Subcutaneous adipose tissue (tissue), 3 donors: ENCODE results near the gene RNF113B.

GRCh38 chr13:95478507-95479040 lies 73.9 kb upstream of the CLDN10 start:
- PRO-cap, result no peak
- RAMPAGE, long total RNA, 3 experiments, result no peak in any of the 3 experiments

GRCh38 chr13:97141531-97142138 lies 80.5 kb upstream of the MBNL2 start:
- PRO-cap, result unidirectional peak, plus-strand start at chr13:97141834
- RAMPAGE, long total RNA, 3 experiments, result no peak in any of the 3 experiments

DNA sequence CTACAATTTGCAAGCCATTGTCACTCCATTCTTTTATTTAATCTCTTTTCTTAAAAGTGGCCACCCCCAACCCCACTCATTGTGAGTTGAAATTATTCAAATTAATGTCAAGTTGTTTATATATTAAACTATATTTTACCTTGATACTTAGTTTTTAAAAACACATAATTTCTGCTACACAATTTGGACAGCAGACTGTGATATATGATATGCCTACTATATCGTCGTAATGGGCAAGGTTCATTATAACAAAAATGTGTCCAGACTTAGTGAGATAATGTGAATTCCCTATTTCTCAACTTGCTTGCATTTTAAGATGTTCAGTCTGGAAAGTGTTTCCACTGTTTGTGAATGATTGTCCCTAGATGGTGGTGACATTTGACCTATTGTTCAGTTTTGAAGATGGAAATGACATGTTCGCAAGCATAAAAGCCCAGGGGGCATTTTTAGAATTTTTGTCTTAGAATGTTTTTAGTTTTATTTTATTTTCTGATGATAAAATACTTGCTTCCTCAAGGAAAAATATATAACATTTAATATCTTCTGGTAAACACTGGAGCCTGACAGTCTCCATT lies 26.9 kb downstream of the MBNL2 start:
- PRO-cap, result bidirectional peak, plus-strand start at position 393 of the sequence, minus-strand start at position 338 of the sequence
- RAMPAGE, long total RNA, 3 experiments, result no peak in any of the 3 experiments

DNA sequence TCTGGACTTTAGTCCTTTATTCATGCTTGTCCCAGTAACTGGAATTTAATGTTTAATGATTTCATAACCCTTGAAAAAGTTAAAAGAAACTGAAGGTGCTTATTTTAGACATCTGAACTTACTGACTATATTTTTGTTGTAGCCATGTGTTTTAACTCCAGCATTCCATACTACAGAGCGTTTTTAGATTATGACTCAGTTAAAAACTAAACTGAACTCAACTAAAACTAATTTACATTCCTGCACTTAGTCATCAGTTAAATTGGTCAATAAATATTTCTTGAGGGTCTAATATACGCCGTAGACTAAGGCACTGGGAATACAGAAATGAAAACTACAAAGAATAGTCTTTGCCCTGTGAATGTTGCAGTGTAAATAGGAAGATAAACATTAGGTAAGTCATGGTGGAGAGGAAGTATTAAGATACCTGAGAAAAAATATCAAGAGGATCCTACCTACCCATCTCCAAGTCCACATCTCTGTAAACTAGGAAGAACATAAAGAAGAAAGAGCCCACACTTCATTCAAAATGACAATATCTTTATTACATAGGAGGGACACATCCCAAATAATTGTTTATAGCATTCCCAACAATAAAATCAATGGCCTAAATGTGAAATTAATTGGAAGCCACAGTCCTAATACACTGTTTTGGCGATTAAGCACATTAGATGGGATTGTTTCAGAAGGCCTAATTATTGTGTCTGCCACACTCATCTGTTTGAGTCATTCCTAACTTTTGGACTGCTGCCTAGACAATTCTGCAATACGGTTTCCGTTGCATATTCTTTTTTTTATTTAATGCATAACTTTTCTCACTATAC lies 52.8 kb downstream of the MBNL2 start:
- PRO-cap, result no peak
- RAMPAGE, long total RNA, 3 experiments, result no peak in any of the 3 experiments

- PRO-cap, result no peak
- RAMPAGE, long total RNA, 3 experiments, result no peak in any of the 3 experiments
These were observed 93.6 kb upstream of the RAP2A start for GRCh38 chr13:97340270-97340904.

DNA sequence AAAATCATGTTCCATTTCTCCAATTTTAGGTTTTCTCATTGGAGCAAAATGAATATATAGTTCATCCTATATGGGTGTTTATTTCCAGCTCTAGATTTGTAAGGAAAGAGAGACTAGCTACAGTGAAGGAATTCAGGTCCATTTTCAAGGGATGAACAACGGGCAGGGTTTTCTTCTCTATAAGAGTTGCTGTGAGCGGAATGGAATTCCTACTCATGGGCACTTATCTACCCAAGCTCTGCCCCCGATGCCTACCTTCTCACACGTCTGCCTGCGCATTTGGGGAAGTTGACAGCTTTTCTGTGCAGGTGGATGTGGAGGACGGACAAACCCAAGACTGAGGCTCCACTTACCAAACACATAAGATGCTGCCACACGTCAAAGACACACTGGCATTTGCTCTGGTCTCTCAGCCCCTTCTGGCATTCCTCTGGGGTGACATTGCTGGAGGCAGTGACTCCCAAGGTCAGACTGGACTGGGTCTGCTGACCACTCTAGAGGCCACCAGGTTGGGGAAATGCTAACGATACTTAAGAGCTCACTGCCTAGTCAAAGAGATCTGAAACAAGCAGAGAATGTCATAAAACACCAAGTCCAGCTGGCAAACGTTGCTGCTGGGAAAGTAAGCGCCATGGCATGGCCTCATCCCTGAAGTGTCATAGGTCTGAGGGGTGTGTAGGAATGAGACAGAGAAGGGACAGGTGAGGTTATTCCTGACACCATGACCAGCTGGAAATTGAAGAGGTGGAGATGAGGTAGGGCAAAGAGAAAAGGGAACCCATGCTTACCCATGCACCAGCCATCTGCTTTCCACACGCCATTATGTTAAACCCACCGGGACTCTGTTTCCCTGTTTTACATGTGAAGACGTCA lies 59.0 kb upstream of the RAP2A start:
- PRO-cap, result no peak
- RAMPAGE, long total RNA, 3 experiments, result no peak in any of the 3 experiments

DNA sequence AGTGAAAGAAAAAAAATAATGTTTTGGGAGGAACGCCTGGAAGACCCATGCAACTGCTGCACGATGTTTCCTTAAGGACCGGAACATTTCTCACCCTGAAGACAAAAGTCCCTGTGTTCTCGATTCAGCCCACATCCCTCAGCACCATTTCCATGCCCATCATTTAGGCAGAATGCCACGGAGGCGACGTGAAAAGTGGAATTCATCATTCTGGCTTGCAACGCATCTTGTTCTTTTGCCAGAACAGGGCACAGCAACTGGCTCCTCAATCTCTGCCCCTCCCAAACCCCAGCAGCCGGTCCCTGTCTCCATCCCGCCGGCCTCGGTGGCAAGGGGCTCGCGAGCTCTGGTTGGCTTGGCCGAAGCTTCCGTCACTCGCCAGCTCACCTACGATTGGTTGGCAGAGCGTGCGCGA lies 1.3 kb upstream of the RAP2A start:
- PRO-cap, result unidirectional peak, minus-strand start at position 259 of the sequence; bidirectional peak, plus-strand start outside the sequence, minus-strand start at position 324 of the sequence
- RAMPAGE, long total RNA, 3 experiments, result no peak in any of the 3 experiments

DNA sequence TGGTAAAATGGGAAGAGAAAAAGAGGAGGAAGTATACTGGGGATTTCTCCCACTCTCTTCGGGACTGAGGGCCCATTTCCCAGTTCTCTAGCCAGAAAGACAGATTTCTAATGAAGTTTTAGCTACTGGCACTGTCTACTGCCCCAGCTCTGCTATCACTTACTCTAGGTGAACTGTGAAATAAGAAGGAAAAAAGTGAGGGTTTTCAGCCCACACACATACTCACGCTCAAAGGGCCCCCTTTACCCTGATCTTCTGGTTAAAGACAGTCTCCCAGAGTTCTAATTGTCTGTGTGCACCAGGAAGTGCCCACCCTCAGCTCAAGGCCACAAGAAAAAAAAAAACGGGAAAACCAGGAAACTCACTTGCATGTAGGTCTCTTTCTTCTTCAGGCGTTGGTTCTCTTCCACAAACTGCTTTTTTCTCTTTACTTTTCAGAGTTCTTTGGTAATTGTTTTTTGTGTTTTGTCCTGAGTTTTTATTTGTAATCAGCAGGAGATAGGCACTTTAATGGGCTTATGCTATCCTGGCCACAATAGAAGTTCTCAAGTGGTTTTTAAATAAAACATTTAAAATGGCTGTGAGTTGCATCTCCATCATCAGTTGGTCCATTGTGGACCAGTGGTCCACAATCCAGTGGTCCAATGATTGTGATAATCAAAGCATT lies 22.1 kb downstream of the RAP2A start:
- PRO-cap, result no peak
- RAMPAGE, long total RNA, 3 experiments, result no peak in any of the 3 experiments

DNA sequence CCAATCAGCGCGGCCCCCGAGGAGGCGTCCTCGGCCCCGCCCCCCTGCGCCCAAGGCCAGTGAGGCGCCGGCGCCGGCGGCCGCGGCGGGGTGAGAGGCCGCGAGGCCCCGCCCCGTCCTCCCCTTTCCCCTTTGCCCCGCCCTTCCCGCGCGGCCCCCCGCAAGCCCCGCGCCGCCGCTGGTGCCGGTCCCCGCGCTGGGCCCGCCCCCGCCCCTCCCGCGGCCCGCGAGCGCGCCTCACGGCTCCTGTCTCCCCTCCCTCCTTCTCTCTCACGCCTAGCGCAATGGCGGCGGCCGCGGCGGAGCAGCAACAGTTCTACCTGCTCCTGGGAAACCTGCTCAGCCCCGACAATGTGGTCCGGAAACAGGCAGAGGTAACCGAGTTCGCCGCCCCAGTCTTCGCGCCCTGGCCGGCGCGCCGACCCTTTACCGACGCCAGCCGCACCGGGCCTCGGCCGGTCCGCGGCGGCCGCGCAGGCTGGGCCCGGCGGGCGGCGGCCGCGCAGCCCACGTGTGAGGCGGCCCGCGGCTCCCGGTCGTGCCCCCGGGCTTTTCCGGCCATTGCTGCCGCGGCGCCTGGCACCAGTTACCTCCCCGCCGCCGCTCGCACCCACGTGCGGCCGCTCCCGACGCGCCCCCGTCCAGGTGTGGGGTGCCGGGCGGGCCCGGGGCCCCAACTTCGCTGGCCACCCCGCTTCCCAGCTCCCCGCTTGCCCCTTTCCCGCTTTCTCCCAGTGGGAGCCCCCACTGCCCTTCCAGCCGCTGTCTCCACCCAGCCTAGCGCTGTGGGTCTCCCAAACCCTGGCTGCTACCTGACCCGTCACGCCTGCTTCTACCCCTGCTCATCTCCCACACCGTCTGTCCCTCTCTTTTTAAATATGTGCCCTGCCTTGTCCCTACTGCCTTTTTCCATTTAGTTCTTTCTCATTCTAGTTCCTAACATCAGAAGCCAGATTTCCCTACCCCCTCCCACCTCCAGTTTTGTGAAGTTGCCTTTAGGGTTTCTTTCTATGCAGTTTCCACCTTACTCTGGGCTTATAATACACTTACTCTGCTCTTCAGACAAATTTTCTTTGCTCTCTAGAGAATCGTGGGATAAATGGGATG lies 23.3 kb downstream of the IPO5 start:
- PRO-cap, result bidirectional peak, plus-strand start at position 59 of the sequence, minus-strand start outside the sequence
- RAMPAGE, long total RNA, 3 experiments, result start-site peak on the plus strand in 3 of 3 experiments, centred at positions 262 to 265 of the sequence, 191 to 294 reads per replicate

DNA sequence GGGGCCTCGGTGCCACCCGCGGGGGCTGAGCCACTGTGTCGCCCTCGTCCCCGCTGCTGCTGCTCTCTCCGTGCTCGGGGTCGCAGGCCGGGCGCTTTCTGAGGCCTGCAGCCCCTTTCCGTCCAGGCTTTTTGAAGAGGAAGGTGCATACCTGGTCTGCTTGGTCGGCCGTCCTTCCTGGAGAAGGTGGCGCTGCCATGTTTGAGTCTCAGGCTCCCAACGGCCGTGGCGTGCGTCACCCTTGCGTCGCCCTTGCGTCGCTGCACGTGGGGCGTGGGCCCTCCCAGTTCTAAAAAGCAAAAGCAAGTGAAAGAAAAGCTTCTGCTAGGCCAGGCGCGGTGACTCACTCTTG lies at the start of gene RNF113B:
TSS of gene RNF113B (minus strand) at position 232 of the 352 bp plus-strand sequence.
- PRO-cap, result no peak
- RAMPAGE, long total RNA, 3 experiments, result no peak in any of the 3 experiments

GRCh38 chr13:98217594-98218224 lies 40.6 kb upstream of the RNF113B start:
- PRO-cap, result no peak
- RAMPAGE, long total RNA, 3 experiments, result no peak in any of the 3 experiments

DNA sequence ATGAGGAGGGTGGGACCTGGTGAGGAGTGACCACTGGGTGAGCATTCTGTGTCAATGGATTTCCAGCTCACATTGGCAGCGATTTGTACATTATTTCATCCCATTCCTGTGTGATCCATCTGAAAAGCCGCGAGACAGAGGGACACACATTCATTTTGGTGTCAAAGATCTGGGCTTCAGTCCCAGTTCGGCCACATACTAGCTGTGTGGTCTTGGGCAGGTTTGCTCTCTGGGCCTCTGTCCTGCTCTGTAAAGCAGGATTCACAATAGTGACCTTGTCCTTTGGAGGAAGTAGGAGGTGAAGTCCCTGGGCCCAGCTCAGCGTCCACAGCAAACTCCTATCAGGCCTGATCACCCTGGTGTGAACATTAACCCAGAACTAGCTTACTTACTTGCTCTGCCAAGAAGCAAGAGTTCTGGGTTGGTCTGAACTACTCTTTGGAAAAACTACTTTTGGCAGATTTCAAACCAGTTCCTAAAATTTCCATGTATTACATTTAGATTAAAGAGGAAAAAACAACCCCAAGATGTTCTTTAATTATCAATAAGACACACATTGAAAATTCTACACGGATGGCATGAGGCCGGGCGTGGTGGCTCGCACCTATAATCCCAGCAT lies 89.2 kb upstream of the RNF113B start:
- PRO-cap, result no peak
- RAMPAGE, long total RNA, 3 experiments, result no peak in any of the 3 experiments

DNA sequence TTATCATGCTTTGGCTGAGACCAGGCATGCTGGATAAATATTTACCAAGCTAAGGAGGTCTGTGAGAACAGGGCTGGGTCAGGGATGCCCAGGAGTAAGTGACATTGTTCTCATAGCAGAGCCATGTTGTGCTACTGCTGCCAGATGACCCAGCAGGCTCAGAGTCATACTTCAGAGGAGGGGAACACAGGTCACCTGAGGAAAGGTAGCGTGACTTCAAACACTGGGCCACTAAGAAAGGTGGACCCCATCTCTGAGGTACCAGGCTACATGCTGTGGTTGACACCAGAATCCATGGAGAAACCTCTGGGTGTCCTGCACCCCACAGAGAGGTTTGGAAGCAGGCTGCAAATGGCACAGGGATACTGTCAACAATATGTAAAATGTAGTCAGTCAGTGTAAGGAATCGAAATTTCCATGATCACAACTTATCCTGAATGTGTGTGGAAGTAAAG lies 116.2 kb upstream of the RNF113B start:
- PRO-cap, result no peak
- RAMPAGE, long total RNA, 3 experiments, result no peak in any of the 3 experiments

DNA sequence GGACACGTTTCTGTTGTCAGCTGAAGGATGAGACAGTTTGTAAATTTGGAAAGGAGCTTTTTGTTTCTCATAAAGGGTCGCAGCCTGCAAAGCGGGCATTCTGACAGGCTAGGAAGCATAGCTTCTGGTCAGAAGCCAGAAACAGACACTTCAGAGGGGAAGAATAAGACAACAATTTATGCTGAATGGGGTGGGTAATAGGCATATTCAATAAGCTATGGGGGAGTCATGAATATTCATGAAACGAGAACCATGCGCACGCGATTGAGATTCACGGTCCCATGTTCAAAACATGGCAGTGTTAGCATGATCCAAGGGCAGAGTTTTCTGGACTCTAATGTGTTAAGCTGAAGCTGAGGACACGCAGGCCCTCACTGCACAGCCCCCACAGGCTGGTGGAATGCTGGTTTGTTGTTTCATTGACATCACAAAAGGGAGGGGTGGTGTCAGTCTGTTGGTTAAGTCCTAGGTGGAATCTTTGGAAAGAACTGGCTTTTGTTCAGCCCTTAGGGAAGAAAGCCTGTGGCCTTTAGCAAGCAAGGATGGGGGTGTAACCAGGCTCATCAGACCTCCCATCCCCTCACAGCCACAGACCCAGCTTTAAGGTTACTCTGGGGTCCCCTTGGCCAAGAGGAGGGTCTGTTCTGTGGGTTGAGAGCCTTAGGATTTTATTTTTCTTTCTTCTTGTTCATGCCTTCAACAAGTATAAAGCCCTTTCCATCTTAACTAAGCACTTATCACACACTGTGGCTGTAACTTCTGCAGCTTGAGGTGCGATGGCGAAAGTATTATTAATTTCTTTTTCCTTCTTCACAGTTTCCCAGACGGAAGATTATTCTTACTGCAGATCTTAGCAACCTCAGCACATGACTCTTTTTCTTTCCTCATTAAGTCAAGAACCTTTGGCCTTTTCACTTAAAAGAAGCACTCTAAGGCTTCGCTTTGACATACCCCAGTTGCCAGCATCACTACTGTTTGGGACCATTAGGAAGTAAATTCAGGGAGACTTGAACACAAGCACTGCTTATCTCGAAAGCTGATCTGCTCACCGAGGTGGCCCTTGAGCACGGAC lies 151.0 kb upstream of the RNF113B start:
- PRO-cap, result no peak
- RAMPAGE, long total RNA, 3 experiments, result no peak in any of the 3 experiments

DNA sequence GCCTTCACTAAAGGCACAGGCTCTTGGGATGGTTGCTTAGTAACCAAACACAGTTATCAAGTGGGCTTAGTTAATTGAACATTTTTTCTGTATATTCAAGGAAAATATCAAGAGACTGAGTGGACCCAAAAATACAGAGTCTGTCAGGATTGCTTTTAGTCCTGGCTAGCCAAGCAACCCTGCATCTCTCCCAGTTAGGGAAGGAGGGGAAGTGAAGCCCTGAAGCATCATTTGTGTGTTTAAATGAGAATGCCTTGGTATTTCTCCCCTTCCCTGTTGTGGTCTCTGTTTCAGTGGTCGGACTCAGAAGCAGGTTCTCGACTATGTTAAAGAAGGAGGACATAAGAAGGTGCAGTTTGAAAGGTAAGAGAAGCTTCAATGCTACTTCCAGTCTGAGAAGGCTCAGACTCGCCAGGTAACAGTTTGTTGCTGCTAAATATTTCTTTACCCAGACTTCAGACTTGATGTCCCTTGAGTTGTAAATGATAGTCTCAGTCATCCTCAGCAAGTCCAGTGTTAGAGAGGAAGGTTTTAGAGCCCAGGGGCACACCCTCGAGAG lies 186.3 kb downstream of the STK24 start:
- PRO-cap, result no peak
- RAMPAGE, long total RNA, 3 experiments, result no peak in any of the 3 experiments

GRCh38 chr13:98443748-98444463 lies 133.0 kb downstream of the STK24 start:
- PRO-cap, result no peak
- RAMPAGE, long total RNA, 3 experiments, result no peak in any of the 3 experiments

DNA sequence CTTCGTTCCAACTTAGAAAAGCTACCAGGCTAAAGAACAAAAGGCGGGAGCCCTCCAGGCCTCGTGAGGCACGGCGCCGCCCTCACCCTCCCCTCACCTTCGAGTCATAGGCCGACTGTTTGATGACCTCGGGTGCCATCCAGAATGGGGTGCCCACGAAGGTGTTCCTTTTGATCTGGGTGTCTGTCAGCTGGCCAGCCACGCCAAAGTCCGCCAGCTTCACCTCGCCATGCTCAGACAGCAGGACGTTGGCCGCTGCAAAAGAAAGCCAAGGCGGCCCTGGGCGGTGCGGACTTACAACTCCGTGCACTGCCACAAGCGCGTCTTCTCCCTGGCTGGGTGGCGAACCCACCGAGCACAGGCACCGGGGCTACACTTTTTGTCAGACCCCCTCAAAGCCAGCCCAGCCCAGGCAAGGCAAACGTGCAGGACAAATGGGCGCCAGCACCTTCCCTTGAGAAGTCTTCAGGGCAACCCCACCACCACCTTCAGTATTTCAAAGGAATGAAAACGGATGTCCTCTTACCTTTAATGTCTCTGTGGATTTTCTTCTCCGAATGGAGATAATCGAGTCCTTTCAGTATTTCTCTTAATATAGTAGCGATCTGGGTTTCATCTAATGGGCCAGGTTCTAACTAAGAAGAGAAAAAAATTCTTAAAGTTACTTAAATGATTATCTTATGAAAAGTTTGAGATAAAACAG lies 102.0 kb downstream of the STK24 start:
- PRO-cap, result no peak
- RAMPAGE, long total RNA, 3 experiments, result no peak in any of the 3 experiments

GRCh38 chr13:98476157-98476426 lies 100.8 kb downstream of the STK24 start:
- PRO-cap, result no peak
- RAMPAGE, long total RNA, 3 experiments, result no peak in any of the 3 experiments

DNA sequence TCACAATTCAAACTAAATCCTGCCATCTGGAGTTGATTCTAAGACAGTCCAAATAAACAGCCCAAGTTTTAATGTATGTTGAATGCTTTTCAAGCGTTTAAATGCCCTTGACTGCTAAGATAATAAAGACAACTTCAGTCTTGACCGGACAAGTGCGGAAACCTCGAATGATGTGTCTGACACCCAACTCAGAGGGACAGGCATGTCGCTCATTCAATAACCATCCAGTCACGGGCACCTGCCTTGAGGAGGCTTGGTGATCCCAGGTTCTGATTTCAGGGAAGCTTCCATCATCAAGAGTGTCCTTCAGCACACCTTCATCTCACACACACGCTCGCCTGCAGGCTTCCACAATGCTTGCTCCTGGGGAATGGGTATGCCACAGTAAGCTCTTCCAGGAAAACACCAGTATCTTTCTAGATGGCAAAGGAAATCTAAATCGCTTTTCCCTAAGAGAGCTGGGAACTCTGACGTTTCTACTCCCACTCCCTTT lies 93.0 kb downstream of the STK24 start:
- PRO-cap, result no peak
- RAMPAGE, long total RNA, 3 experiments, result no peak in any of the 3 experiments

DNA sequence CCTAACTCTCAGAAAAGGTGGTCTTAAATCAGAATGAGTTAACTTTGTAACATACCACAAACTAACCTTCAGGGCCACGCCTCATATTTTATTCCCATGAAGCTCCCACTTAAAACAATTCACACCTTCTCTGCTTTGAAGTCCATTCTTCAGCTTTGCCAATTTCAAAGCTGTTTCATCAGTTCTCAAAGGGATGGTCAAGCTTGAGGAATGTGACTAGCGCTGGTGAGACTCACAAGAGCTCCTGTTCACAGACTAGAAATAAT lies 68.3 kb downstream of the STK24 start:
- PRO-cap, result no peak
- RAMPAGE, long total RNA, 3 experiments, result no peak in any of the 3 experiments